ENCODE results near the genes SPINK5, MARCOL and AFAP1L1.

DNA sequence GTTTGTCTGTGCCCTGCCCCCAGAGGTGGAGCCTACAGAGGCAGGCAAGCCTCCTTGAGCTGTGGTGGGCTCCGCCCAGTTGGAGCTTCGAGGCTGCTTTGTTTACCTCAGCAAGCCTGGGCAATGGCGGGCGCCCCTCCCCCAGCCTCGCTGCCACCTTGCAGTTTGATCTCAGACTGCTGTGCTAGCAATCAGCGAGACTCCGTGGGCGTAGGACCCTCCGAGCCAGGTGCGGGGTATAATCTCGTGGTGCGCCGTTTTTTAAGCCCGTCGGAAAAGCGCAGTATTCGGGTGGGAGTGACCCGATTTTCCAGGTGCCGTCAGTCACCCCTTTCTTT is 61.3 kb downstream of the JAKMIP2 start:
- PRO-cap: no peak

GRCh38 chr5:147791081-147791540 is 8.6 kb upstream of the JAKMIP2 start:
- PRO-cap: no peak

DNA sequence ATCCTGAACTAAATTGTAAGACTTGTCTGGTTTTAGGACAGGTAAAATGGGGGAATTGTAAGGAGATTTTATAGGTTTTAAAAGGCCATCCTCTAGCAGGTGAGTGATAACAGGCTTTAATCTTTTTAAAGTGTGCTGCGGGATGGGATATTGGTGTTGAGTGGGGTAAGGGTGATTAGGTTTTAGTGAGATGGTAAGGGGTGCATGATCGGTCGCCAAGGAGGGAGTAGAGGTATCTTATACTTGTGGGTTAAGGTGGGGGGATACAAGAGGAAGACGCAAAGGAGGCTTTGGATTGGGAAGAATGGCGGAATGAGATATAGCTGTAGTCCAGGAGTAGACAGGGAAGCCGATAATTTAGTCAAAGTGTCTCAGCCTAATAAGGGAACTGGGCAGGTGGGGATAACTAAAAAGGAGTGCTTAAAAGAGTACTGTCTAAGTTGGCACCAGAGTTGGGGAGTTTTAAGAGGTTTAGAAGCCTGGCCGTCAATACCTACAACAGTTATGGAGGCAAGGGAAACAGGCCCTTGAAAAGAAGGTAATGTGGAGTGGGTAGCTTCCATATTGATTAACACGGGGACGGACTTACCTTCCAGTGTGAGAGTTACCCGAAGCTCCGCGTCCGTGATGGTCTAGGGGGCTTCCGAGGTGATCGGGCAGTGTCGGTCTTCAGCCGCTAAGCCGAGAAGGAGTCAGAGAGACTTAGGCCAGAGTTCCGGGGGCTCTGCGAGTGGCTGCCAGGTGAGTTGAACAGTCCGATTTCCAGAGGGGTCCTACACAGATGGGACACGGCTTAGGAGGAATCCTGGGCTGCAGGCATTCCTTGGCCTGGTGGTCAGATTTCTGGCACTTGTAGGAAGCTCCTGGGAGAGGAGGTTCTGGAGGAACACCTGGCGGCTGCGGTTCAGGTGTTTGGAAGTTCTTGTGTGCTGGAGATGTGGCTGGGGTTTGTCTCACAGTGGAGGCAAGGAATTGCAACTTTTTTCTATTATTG is 6.6 kb upstream of the SCGB3A2 start:
- PRO-cap: no peak

- PRO-cap: no peak
Measured at GRCh38 chr5:147901394-147902082, 4.8 kb downstream of the C5orf46 start.

DNA sequence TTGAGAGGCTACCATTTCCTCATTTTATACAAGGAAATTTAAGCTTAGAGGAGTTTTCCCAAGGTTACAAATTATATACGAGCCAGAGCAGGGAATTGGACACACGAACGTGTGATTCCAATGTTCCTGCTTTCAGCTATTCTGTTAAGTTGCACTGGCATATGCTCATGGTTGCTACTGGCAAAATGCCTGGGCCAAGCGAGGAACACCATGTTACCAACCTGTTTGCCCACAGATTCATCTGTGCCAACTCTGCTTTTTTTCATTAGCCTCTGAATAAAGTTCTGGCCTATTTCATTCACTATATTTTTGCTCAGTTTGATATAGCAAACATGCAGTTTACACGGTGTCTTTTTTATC is 5.1 kb upstream of the C5orf46 start:
- PRO-cap: no peak

DNA sequence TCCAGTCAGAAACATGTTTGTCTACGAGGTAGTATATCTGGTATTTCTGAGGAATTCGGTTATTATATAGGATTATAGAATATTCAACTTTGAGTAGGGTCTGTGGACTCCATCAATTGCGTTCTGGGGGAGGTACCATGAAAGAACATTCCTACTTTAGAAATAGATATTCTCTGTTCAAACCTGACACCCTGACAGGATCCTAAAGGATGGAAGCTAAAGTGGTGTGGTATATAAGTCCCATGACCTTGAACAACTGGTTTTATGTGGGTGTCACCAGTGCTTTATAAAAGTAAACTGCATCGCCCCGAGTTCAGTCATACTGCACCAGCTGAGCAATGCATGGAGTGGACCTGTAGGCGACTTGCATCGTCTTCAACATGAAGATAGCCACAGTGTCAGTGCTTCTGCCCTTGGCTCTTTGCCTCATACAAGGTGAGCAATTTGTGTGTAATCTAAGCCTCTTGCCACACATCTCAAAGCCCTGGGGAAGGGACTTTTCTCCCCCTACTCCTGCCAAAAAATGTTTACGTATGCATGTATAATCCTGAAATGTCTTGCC is at the start of gene SPINK5:
SPINK5 (plus strand) TSS at position 316 of the 562 bp plus-strand sequence.
- PRO-cap: no peak

- PRO-cap: no peak
Measured at GRCh38 chr5:148089344-148089663, 25.5 kb downstream of the SPINK5 start.

DNA sequence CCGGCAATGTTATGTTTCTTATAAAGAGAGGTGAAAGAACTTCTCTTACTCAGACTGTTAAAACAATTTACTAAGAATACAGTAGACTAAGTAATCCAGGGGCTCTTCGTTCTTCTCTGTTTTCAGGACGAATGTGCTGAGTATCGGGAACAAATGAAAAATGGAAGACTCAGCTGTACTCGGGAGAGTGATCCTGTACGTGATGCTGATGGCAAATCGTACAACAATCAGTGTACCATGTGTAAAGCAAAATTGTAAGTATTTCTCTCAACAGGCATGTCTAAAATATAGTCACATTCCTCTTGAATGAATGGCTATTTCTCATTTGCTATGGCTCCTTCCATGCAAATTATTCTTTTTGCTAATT is 50.1 kb upstream of the SPINK14 start:
- PRO-cap: no peak

DNA sequence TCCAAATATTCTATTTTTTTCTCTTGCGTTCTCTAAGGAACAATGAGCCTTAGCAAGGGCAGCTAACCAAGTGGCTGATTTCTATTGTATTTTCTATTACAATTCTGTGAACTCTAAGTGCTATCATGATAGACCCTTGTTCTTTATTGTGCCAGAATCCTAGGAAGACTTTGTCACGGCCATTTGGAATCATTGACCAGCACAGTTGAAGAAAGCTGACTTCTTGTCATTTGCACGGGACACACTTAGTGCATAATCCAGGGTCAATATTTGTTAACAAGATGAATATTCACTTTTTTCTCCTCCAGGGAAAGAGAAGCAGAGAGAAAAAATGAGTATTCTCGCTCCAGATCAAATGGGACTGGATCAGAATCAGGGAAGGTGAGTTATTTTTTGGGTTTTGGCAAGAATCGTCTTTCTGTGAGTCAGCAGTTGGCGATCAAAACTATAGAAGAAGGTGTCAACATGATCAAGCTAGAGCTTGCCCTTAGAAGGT is 49.6 kb upstream of the SPINK14 start:
- PRO-cap: no peak

- PRO-cap: no peak
Measured at GRCh38 chr5:148238250-148238697, at the start of gene MARCOL. Gene MARCOL (plus strand): TSS chr5:148238525.

- PRO-cap: no peak
Measured at GRCh38 chr5:148385212-148386134, 1.7 kb downstream of the FBXO38 start.

- PRO-cap: no peak
Measured at GRCh38 chr5:148453431-148453905, 69.7 kb downstream of the FBXO38 start.

GRCh38 chr5:148807849-148808548 is 18.4 kb upstream of the ADRB2 start:
- PRO-cap: no peak

DNA sequence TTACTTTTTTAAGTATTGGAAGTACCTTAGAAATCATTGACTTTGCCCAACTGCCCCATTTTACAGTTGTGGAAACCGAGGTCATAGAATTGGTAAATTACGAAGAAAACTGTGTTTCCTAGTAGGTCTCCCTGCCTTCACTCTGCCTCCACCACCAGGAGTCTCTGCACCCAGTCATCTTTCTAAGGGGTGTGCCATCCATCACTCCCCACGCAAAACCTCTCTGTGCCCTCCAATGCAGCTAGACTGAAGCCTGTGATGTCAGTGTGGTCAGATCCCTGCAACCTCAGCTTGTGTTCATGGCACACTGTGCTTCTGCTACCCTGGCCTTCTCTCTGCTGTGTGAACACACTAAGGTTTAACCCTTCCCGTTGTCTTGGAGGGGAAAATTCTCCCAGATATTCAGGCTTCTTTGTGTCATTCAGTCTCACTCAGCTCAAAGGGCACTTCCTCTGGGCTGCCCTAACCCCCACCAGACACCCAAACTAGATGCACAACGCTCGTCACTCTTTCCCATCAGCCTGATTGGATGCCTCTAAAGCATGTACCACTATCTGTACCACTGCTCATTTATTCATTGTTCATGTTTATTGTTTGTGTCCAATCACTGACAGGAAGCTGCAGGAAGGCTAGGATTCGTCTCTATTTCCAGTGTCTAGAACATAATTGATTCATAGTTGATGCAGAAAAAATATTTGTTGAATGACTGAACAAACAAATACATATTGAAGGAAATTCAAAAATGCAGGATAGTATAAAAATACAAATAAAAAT is 18.4 kb downstream of the ADRB2 start:
- PRO-cap: no peak

- PRO-cap: no peak
Measured at GRCh38 chr5:149135391-149135839, 5.9 kb upstream of the ABLIM3 start.

GRCh38 chr5:149151575-149152179 is 10.4 kb downstream of the ABLIM3 start:
- PRO-cap: no peak

DNA sequence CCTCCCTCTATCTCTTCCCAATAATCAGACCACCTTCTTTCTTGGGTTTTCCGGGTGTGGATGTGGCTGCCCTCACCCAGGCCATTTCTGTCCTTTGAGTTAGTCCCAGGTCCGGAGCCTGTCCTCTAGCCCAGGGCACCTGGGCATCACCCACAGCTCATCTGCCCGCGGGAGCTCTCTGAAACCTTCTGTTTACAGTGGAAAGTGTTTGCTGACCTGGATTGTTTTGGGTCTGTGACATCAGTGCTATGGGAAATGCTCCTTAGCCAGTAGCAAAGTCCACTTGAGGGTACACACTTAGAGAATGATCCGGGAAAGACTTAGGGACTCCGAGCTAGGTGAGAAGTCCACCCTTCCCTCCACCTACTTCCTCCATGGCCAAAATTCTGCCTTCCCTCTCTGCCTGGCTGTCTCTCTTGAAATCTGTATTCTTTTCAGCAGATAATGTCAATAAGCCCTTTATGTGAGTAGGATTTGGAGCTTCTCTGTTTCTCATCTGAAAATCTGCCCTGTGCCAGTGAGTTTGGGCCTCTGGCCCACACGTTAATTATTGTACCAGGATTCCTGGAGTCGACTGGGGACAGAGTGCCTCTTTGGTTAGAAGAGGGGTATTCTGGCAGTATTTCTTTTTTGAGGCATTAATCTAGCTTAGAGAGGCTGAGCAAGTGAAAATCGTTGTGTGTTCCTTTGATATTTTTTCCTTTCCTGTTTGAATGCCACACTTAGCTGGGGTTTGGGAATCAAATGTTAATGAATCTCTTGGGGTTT is 19.9 kb downstream of the ABLIM3 start:
- PRO-cap: no peak

GRCh38 chr5:149240365-149240877 is 31.2 kb upstream of the AFAP1L1 start:
- PRO-cap: no peak

- PRO-cap: unidirectional peak, plus-strand start at chr5:149271513; bidirectional peak, plus-strand start at chr5:149271674, minus-strand start at chr5:149271659; bidirectional peak, plus-strand start at chr5:149271859, minus-strand start at chr5:149271718; unidirectional peak, minus-strand start at chr5:149272041; unidirectional peak, minus-strand start at chr5:149272201
Measured at GRCh38 chr5:149271451-149272269, at the start of gene AFAP1L1. Gene AFAP1L1 (plus strand): TSS chr5:149271859.

DNA sequence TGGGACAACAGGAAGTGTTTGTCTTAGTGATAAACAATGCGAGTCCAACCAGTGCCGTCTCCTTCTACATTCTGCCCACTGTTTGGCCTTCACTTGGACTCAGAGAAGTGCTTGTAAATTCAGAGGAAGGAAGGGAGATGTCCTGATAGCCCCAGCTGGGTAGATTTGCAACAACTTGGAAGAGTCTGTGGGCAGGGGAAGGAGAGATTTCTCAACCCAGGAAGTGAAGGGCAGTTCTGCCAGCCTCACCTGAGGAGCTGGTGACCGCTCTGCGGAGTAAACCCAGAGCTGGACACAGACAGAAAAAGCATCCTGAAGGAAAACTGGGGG is 17.8 kb downstream of the AFAP1L1 start:
- PRO-cap: no peak

Measured in neural crest cell (in vitro differentiated cells).